Right cardiac atrium (tissue), 1 donor: Measurements from ENCODE around the genes DOC2A and C16orf92.

GRCh38 chr16:29337250-29337825 lies 69.2 kb downstream of the NPIPB11 start:
- PRO-cap, result no peak

DNA sequence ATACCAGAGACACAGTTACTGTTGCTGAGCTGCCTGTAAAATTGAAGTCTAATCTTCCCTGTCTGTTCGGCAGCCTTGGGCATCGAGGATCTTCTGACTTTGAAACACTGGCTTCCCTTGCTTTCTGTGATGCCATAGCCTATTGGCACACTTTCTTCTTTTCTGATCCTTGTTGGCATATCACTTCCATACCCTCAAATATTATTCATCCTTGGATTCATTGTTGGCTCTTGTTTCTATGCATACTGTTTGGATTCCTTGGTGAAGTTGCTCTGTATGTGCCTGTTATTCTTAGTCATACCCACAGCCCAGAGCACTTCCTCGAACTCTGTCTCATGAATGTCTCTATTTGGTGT lies 63.7 kb downstream of the NPIPB11 start:
- PRO-cap, result no peak

GRCh38 chr16:29604683-29605139 lies 58.3 kb upstream of the SPN start:
- PRO-cap, result no peak

DNA sequence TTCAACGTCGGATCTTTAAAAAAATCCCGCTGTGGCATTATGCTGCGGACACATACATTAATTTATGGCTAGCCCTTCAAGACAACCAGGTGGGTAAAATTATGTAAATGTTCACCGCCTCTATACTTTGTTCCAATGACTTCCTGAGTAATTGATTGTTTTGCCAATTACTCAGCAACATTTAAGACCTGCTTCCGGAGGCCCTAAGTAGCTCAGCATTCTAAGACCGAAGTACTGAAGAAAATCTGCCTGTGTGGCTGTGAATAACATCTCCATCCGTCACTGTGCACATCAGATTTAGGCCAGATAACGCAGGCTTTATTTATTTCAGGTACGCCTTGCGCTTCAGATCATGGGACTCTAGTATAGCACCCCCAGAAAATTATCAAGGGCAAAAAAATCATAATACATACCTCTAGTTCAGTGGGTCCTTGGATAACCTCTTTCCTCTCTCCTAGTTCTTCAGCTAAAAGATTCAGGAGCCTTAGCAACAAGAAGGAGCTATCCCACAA lies 23.4 kb downstream of the QPRT start:
- PRO-cap, result no peak

DNA sequence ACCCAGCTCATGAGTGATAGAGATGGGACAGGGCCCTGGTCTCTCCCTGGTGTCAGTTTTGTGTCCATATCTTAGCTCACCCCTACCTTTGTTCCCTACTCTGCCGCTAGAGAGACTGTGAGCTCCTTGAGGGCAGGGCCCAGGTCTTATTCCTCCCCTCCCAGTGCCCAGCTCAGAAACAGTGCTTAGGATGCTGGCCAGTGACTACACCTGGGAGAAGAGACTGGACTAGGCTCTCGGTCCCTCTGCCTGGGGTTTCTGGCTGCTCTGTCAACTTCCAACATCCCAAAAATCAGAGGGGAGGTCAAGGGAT lies 4.3 kb downstream of the C16orf54 start:
- PRO-cap, result no peak

DNA sequence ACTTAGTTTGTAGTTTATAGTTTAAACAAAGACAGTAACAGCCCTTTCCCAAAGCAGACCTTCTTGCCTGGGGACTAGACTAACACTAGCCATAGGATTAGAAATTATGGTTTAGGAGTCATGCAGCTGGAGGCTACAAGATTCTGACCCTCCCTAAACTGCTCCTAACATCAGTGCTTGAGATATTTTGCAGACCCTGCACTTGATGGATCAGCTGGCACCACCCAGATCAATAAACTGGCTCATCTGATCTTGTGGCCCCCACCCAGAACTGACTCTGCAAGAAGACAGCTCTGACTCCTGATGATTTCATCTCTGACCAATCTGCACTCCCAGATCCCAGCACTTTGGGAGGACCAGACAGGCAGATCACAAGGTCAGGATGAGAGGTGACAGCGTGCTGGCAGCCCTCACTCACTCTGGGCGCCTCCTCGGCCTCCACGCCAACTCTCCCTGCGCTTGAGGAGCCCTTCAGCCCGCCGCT lies 2.1 kb upstream of the C16orf54 start:
- PRO-cap, result no peak

- PRO-cap, result bidirectional peak, plus-strand start at chr16:29804844, minus-strand start at chr16:29804422
Observed at GRCh38 chr16:29804348-29805077, 1.8 kb upstream of the MAZ start.

DNA sequence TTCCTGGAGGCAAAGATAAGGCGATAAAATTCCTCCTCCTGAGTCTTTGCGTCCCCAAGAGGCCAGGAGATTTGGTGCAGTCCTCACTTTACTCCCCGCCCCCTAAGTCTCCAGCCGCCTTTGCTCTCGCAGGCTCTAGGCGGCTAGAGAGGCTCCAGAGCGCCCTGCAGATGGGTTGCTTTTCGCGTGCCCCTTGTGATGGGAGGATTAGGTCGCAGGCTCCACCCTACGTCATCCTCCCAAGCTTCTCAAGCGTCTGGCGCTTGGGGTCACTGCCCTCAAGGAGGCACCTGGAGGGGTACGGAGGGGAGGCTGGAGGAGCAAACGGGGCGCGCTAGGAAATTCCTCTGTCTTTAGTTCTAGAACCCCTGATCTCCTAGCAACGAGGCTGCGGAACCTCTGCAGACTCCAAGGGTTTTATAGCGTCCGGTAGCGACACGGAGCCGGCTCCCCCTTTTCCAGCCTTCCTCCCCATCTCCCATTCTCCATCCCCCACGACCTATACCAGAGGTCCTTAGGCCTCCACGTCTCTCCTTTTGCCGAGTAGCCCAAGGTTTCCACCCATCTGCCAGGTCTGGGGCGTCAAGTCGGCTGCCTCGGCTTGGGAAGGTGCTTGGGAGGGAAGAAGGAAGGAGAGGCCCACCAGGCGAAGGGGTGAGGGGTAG lies 539 bp upstream of the CDIPT start:
- PRO-cap, result bidirectional peak, plus-strand start at position 146 of the sequence, minus-strand start outside the sequence

DNA sequence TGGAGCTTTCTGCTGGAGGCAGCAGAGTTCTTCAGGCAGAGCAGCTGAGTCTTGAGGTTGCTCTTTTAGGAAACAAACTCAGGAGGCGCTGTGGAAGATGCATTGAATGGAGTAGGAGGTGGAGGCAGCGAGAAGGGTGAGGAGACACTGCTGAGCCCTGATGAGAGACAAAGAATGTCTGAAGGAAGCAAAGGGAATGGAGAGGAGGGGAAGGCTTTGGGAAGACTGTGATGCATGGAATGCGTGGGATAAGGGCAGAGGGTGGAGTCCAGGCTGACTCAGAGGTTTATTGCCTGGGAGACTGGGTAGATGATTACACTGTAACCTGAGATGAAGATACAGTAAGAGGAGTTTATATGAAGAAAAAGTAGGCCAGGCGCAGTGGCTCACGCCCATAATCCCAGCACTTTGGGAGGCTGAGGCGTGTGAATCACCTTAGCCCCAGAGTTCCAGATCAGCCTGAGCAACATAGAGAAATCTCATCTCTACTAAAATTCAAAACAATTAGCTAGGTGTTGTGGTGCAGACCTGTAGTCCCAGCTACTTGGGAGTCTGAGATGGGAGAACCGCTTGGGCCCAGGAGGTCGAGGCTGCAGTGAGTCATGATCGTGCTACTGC lies 17.9 kb upstream of the TMEM219 start:
- PRO-cap, result no peak

- PRO-cap, result no peak
Observed at GRCh38 chr16:30005424-30006123, 5.3 kb downstream of the DOC2A start.

GRCh38 chr16:30010785-30011827 lies at the start of gene DOC2A:
Gene DOC2A, minus strand, starts transcription at chr16:30011027.
- PRO-cap, result no peak

DNA sequence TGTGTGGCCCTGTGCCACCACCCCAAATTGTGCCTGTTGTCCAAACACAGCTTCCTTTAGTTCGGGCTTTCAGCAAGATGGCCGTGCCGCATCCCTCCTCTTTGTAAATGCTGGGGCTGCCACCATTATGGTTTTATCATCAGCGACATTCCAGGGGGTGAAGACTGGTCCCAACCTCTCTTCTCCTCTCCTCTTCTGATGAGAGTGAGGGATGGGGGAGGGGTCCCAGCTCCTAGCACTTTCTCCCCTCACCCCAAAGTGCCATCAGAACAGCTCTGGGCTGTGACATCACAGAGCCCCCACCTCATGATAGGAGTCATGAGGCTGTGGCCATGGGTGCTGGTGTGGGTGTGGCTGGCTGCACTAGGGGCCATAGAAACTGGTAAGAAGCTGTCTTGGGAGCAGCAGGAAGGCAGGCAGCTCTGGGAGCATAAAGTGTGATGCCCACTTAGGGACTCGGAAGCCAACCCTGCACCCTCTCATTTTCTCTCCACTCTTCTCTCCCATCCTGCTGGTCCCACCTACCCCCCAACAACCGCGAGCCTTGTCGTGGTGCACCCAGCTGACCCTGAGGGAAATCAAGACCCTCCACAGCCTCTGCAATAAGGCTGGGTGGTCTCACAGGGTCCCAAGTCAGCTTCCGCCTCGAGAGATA lies at the start of gene C16orf92:
Gene C16orf92 (plus strand): TSS at position 176 of the 655 bp plus-strand sequence.
- PRO-cap, result no peak

- PRO-cap, result no peak
Observed at GRCh38 chr16:30060813-30061694, 4.5 kb upstream of the ALDOA start.

- PRO-cap, result no peak
Observed at GRCh38 chr16:30354312-30354846, 729 bp downstream of the CD2BP2 start.

GRCh38 chr16:30443389-30444109 lies 2.1 kb downstream of the SEPHS2 start:
- PRO-cap, result no peak

DNA sequence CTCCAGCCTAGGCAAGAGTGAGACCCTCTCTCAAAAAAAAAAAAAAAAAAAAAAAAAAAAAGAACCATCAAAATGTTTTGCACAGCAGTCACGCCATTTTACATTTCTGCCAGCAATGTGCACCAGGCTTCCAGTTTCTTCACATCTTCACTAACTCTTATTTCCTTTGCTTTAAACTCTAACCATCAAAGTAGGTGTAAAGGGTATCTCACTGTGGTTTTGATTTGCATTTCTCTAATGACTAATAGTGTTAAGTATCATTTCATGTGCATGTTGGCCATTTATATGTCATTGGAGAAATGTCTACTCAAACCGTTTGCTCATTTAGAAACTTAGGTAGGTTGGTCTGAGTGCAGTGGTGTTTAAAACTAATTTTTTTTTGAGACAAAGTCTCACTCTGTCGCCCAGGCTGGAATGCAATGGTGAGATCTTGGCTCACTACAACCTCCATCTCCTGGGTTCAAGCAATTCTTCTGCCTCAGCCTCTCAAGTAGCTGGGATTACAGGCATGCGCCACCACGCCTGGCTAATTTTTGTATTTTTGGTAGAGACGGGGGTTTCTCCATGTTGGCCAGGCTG lies 1.5 kb upstream of the ITGAL start:
- PRO-cap, result no peak

GRCh38 chr16:30510213-30510887 lies 16.0 kb downstream of the ZNF768 start:
- PRO-cap, result no peak

GRCh38 chr16:30585984-30586576 lies 583 bp upstream of the ZNF785 start:
- PRO-cap, result no peak

GRCh38 chr16:30628628-30629178 lies 18.5 kb upstream of the ZNF689 start:
- PRO-cap, result no peak

GRCh38 chr16:30651216-30651987 lies 642 bp downstream of the PRR14 start:
- PRO-cap, result bidirectional peak, plus-strand start at chr16:30651589, minus-strand start at chr16:30651505